ENCODE measurements around a stretch of chr9.

DNA sequence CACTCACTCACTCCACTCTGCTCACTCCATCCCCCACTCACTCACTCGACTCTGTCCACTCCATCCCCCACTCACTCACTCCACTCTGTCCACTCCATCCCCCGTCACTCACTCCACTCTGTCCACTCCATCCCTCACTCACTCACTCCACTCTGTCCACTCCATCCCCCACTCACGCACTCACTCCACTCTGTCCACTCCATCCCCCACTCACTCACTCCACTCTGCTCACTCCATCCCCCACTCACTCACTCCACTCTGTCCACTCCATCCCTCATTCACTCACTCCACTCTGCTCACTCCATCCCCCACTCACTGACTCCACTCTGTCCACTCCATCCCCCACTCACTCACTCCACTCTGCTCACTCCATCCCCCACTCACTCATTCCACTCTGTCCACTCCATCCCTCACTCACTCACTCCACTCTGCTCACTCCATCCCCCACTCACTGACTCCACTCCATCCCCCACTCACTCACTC, 32.2 kb downstream of the PNPLA7 start:
- PRO-cap = no peak
- RAMPAGE, long total RNA, 4 experiments = start-site peak on the minus strand in 3 of 4 experiments, centred at positions 41 to 333 of the sequence, 20 to 54 reads per replicate

- PRO-cap = no peak
- RAMPAGE, long total RNA, 4 experiments = no peak in any of the 4 experiments
Observed at GRCh38 chr9:137544286-137544631, 5.9 kb downstream of the PNPLA7 start.

DNA sequence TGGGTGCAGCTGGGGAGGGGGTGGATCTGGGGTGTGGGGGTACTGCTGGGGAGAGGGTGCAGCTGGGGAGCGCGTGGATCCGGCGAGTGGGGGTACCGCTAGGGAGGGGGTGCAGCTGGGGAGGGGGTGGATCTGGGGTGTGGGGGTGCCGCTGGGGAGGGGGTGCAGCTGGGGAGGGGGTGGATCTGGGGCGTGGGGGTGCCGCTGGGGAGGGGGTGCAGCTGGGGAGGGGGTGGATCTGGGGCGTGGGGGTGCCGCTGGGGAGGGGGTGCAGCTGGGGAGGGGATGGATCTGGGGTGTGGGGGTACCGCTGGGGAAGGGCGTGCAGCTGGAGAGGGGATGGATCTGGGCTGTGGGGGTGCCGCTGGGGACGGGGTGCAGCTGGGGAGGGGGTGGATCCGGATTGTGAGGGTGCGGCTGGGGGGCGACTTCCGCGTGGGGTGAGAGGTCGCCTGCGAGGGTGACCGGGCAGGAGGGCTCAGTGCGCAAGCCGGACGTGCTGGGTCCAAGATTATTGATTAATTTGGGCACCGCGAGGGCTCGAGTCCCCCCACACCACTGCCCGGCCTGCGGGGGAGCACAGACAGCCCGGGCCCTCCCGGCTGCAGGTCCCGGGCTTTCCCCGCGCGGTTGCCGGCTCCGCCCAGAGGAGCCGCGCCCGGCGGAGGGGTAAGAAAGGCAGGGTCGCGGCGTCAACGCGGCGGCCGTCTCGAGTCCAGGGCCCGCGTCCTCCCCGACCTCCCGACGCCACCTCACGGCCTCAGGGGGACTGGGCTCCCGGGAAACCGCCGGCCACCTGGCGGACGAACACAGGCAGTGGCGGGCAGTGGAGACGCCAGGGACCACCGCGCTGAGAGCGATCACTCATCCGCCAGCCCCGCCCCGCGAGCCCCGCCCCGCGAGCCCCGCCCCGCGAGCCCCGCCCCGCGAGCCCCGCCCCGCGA, 630 bp upstream of the MRPL41 start:
- PRO-cap = unidirectional peak, plus-strand start at position 444 of the sequence
- RAMPAGE, long total RNA, 4 experiments = start-site peak on the minus strand in 1 of 4 experiments, centred at position 858 of the sequence, 8 reads per replicate

DNA sequence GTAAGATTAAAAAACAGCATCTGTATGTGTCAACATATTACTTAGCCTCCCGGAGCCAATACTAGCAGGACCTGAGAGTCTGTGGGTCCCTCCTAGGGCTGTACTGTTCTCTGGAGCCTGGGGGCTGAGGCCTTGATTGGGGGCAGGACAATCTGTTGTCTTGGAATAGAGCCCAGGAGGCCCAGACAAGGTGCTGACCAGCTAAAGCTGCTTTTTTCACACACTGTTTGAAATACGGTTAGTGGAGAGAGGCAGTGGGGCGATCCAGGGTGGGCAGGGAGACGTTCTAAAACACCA, 55.0 kb downstream of the EHMT1 start:
- PRO-cap = no peak
- RAMPAGE, long total RNA, 4 experiments = no peak in any of the 4 experiments

Measured in transverse colon (tissue), 4 donors.